Tibial nerve (tissue), 3 donors: ENCODE measurements around the gene SETMAR.

DNA sequence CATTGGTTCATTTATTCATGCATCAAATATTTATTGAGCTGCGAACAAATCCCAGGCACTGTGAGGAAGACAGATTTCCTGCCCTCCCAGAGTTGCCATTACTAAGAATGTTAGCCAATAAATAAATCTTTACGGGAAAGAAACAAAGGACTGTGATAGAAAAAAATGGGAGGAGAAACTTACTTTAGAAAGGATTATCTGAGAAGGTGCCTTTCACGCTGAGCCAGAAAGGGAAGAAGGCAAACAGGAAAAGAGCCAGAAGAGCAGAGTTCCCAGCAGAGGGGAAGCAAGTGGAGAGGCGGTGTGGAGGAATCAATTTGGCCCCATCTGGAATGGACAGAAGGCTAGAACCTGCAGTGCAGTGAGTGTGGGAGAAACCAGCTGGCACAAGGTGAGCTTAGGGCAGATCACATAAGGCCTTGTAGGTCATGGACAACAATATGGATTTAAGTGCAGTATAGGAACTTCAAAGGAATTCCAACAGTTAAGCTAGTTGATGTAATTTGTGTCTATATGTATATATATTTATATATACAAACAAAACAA lies 20.8 kb downstream of the CHL1 start:
- PRO-cap = no peak
- RAMPAGE, long total RNA, 3 experiments = no peak in any of the 3 experiments

DNA sequence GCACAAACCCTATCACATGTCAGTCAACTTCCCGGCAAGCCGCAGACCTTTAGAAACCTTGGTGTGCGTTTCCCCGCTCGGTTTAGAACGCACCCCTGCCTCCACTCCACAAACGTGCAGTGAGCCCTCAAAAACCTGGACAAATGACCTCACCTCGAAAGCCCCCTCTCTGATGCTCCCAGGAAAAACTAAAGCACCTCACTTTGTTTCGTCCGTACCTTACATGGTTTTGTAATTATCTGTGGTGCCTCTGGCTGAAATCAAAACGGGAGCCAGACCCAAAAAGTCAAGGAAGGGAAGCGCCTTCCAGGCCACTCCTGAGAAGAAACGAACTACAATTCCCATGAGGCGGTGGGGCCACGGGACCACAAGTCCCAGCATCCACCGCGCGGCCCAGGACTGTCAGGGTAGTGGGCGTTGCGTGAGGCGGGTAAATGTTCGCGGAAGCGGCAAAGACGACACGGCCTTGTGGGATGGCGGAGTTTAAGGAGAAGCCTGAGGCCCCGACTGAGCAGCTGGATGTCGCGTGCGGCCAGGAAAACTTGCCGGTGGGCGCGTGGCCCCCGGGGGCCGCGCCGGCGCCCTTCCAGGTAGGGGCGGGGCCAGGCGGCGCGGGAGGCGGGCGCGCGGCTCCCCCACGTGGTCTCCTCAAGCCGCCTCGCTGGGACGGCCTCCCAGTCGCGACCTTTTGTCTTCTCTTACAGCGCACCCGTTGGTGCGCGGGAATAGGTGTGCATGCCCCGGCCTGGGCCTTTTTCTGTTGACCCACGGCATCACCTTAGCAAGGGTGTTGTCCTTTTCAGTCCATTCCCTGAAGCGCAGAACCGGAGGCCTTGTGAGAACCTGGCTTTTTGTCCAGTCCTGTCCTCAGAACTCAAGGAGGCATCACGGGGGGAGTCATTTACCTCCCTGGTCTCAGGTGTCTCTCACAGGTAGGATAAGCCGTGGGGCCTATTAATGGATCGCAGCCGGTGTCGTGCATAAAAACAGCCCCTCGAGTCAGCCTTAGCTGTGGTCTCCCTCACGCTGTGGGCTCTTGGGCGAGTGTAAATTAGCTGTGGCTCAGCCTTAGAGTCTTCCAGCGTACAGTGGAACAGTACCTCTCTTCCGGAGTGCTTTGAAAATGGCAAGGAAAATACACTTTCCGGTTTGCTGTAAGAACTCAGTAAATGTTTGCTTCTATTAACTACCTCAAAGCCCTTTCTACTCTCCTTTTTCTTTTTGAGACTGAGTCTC lies at the start of gene SETMAR:
Gene SETMAR (plus strand): TSS at position 433 of the 1,236 bp plus-strand sequence.
- PRO-cap = unidirectional peak, plus-strand start at position 396 of the sequence; unidirectional peak, plus-strand start at position 433 of the sequence; unidirectional peak, plus-strand start at position 651 of the sequence; unidirectional peak, plus-strand start at position 701 of the sequence
- RAMPAGE, long total RNA, 3 experiments = start-site peak on the plus strand in 1 of 3 experiments, centred at position 472 of the sequence, 33 reads per replicate

- PRO-cap = no peak
- RAMPAGE, long total RNA, 3 experiments = no peak in any of the 3 experiments
Measured at GRCh38 chr3:4426579-4427430, 40.3 kb downstream of the SUMF1 start.

DNA sequence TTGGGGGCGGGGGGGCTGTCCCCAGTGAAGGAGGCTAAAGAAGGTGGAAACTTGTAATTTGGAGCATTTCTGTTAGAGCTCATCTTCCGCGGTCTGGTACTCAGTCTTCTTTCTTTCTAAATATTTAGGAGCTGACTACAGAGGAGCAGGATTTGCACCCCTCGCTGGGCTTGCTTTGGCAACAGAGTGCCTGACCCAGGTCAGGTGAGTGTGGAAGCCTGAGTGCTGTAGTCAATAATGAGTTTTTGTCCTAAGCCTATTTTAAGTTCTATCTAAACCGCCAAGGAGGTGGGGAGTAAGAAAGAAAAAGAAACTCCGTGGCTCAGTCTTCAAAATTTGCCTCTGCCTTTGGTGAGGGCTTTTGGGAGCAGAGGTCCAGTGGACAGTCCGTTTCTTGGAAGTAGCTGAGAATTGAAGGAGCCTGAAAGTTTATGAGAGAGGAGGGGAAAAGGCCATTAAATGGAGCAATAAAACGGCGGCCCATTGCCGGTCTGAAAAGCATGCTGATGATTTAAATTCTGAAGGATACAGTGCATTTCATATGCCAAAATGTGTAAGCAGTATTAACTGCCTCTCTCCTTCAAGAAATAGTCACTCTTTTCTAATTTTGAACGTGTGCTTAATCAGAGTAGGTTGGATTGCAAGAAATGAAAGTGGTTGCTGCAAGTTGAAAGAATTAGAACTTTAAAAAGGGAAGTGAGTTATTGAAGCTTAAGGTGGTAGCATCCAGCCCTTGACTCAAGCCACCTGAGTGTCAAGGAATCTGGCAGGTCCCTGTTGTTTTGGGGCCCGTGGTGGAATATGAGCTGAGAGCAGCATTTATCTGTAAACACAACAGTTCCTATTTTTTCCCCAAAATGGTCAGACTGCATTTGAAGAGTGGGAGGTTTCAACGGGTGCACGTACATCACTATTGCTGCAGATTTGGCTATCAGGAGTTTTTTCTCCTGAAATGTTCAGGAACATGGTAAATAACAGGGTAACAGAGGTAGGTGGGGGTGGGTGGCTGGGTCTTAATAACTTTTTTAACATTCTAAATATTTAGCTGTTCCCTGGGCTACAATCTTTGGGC lies 1.5 kb downstream of the ITPR1 start:
- PRO-cap = no peak
- RAMPAGE, long total RNA, 3 experiments = no peak in any of the 3 experiments

DNA sequence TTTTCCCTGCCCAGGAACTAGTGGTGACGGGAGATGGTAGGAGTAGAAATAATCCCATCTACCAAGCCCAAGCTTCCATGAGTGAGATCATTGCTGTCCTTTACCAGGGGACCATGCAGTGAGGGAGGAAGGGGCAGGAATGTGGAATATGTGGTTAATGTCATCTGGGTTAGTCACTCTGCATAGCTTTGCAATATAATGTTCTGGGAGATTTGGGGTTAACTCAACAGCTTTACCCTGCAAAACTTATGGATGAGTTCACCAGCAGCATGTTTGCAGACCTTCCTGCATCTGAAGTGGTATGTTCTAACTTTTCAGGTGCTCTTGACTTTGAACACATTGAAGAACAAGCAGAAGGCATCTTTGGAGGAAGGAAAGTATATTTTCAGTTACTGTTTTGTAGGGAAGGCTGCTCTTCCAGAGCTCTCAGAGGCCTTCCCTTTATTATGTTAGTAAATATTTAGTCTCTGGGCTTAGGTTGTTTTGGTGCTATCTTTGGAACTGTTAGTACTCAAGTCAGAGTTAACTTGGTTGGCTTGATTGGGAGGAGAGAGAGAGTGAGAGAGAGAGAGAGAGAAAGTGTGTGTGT lies 188.0 kb downstream of the ITPR1 start:
- PRO-cap = no peak
- RAMPAGE, long total RNA, 3 experiments = no peak in any of the 3 experiments

DNA sequence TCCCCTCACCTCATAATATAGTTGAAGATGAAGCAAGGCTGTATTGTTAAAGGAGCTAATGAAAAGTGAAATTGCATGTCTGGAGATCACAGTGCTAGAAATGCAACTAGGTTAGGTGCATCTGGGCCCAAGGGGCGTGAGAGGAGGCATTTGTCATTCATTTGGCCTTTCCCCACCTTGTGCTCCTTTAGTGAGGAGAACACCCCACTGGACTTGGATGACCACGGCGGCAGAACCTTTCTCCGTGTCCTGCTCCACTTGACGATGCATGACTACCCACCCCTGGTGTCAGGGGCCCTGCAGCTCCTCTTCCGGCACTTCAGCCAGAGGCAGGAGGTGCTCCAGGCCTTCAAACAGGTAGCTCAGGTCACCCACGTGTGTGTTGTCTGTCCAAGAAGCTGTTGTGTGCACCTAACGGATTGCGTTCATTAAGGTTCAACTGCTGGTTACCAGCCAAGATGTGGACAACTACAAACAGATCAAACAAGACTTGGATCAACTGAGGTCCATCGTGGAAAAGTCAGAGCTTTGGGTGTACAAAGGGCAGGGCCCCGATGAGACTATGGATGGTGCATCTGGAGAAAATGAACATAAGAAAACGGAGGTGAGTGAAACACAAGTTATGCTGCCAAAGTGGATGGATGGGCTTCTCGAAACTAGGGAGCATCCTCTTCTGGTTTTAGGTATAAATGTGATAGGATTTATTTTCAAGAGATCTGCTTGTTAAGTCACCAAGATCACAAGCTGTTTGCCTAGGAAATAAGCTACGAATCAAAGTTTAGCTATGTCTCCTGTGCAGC lies 190.2 kb downstream of the ITPR1 start:
- PRO-cap = no peak
- RAMPAGE, long total RNA, 3 experiments = no peak in any of the 3 experiments

DNA sequence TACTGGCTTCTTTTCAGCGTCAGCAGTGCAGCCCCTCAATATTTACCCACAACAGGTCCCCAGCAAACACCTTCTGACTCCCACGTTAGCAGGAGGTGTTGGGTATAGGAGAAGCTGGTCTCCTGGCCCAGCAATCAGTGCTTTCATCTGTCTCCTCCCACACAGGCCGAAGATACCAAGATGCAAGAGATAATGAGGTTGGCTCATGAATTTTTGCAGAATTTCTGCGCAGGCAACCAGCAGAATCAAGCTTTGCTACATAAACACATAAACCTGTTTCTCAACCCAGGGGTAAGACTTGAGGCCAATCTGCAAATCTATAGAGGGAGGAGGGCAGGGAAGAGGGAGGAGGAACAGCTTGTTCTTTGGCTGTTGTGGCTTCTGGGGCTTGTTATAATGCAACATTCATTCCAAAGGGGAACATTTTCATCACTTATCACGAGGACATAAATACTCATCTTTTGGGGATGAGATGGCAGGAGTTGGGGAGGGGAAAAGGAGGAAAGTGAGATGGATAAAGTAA lies 195.2 kb downstream of the ITPR1 start:
- PRO-cap = no peak
- RAMPAGE, long total RNA, 3 experiments = no peak in any of the 3 experiments

GRCh38 chr3:4748405-4748834 lies 230.8 kb upstream of the BHLHE40 start:
- PRO-cap = no peak
- RAMPAGE, long total RNA, 3 experiments = no peak in any of the 3 experiments

DNA sequence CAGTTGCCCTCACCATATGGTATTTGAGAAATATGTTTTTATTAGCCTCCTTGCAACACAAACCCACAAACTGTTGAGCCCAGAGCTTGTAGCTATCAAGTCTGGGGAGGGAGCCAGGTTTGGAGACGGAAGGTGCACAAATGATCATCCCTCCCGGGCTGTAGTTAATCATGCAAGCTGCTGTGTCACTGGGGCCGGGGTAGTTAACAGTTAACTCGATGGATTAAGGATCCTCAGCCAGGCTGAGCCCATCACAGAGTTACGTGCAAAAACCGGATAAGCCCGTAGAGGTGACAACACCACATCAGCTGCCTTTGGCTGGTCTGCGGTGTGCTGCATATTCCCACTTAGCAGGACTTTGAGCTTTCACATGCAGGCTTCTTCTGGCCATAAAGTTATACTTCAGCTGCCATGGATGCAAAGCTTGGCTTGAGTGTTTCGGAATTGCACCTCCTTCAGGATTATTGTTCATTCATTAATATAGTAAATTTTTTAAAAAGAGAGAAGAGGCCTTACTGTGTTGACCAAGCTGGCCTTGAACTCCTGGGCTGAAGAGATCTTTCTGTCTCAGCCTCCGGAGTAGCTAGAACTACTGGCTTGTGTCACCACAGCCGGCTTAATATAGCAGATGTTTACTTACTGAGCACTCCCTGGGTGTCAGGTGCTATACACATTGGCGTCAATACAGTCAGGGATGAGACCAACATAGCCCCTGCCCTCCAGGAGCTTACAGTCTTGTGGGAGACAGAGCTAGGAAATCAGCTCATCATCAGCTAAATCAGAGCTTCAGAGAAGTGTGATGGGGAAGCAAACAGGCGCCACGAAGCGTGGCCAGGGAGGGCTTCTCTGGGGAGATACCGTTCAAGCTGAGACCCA lies 226.8 kb upstream of the BHLHE40 start:
- PRO-cap = no peak
- RAMPAGE, long total RNA, 3 experiments = no peak in any of the 3 experiments

DNA sequence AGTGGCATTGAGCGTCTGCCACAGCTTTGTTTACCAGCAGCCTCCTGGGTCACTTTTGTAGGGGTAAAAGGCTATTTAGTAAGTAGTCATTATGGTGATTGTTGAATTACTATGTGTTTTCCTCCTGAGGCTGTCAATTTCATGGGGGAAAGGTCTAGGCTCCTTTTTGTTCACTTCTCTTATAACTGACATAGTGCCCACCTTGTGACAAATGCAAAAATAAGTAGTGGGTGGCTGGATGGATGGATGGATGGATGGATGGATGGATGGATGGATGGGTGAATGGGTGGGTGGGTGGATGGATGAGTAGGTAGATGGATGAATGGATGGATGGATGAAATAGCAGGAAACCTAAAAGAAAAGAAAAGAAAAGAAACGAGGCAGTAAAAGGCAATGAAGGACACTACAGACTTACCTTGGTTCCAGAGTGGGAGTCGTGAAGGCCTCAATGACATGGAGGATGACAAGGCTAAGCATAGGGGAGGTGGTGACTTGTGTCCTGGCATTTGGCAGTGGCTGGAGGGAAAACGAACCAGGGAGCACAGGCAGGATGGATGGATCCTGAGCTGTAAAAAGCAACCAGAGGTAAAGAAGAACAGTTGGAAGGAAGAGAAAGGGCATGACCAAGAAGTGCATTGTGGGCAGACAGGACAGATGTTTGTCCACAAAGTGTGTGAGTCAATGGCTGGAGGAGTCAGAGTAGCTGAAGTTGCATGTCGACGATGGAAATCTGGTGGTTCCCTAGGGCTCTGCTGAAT lies 214.3 kb upstream of the BHLHE40 start:
- PRO-cap = no peak
- RAMPAGE, long total RNA, 3 experiments = no peak in any of the 3 experiments

DNA sequence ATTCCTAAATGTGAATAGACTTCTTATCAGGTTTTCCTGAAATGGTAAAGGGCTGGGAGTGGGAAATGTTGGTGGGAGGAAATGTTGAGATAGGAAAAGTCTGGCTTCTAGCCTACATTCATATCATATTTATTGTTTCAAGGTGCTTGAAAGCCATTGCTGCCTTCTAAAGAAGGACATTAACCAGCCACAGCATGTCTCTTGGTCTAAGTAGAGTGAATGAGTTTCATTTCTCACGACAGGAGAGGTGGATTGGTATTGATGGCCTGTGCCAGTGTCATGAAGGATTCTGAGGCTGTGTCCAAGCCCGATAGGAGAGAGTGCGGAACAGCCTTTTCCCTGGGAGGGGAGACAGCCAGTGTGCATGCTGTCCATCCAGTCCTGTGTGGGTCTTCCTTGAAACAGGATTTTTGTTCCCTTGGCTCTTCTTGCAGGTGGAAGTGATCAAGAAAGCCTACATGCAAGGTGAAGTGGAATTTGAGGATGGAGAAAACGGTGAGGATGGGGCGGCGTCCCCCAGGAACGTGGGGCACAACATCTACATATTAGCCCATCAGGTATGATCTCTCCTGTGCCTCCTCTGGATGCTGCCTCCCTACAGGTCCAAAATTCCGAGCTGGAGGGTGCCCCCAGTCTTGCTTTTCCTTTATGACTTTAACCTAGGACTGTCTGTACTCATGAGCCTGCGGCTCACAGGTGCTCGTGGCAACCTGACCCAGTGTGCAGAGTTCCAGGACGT lies 196.9 kb upstream of the BHLHE40 start:
- PRO-cap = no peak
- RAMPAGE, long total RNA, 3 experiments = no peak in any of the 3 experiments

GRCh38 chr3:4977836-4978723 lies 1.2 kb upstream of the BHLHE40 start:
- PRO-cap = bidirectional peak, plus-strand start at chr3:4978386, minus-strand start at chr3:4978381; bidirectional peak, plus-strand start at chr3:4978756, minus-strand start at chr3:4978620
- RAMPAGE, long total RNA, 3 experiments = start-site peak on the minus strand in 1 of 3 experiments, at chr3:4978328-4978385 at its widest, 11 reads per replicate

- PRO-cap = no peak
- RAMPAGE, long total RNA, 3 experiments = no peak in any of the 3 experiments
Measured at GRCh38 chr3:4985903-4986431, 6.7 kb downstream of the BHLHE40 start.

DNA sequence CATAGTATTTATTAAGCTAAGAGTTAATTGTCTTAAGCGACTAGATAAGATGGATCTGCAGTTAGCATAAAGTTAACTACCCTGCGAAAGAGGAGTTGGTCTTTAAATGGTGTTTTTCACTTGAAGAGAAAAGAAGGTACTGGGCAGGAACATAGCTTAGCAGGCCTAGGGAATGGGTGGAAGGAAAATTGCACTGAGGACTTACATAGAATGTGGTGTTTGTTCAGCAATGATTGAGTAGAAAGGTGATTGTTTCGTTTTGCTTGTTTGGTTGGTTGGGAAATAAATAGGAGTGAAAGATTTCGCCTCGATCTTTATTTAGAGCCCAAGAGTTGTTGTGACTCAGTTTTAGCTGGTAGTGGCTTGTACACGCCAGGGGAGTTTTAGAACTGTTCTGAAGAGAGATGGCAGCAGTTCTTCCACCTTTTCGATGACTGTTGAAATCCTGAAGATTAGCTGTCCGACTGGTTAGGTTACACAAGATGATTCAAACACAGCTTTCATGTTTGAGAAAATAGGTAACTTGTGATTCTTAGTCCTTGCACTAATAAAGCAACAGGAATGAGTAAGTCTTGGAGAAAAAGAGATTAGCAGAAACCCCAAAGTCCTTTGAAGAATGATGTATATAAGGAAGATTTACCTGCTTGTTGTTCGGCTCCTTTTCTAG lies 1.2 kb downstream of the ARL8B start:
- PRO-cap = no peak
- RAMPAGE, long total RNA, 3 experiments = no peak in any of the 3 experiments

DNA sequence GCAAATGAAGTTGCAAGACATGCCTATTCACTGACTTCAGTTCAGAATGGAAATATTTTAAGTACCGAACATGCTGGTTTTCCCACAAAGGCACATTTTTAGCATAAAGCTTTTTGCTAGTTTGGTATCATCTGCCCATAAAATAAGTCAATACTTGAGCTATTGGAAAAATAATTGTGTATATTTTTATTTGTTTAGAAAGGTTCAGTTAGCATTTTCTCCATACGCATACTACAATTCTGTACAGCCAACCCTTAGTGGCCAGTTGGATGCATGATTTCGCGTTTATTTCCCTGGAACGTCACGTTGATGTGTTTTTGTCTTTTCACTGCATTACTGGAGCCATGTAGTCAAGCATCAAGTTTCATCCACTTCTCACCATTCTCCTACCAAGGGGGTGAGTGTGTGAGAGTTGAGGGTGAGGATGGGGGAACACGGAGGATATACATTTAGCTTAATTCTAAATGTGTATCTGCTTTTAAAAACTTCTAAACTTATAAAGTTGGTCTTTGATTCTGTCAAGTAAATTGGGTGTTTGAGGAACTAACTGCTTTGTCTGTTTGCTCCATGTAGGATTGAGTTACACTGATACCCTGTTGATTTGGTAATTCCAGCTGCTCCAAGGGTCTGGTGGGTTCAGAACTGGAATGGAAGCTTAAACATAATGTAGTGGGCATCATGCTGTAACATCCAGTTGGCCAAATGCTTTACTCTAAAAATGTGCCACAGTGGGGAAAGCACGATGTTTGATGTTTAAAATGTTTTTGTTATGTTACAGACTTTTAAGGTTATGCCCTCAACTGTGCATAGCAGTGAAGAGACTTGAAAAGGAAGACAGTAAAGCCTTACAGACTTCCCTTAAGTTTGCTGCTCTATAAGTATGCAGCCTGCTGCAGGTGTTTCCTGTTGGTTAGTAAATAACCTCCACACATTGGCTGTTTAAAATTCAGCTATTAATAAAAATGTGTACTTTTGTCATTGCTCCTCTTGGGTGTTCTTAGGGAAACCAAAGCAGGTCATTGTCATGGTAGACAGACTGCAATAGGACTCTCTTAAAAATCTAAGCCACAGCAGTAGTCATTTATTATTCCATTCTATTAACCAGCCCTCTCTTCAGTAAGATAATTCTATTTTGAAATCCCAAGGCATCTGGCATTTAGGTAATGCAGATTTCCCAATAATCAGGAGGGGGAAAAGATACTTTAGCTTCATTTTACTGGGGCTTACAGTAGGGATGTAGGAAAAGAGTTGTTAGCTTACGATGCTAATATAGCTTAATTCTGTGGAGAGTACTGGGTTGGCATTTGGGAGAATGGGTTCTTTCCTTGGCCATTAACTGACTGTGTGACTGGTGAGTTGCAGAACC lies 6.0 kb upstream of the EDEM1 start:
- PRO-cap = no peak
- RAMPAGE, long total RNA, 3 experiments = no peak in any of the 3 experiments

DNA sequence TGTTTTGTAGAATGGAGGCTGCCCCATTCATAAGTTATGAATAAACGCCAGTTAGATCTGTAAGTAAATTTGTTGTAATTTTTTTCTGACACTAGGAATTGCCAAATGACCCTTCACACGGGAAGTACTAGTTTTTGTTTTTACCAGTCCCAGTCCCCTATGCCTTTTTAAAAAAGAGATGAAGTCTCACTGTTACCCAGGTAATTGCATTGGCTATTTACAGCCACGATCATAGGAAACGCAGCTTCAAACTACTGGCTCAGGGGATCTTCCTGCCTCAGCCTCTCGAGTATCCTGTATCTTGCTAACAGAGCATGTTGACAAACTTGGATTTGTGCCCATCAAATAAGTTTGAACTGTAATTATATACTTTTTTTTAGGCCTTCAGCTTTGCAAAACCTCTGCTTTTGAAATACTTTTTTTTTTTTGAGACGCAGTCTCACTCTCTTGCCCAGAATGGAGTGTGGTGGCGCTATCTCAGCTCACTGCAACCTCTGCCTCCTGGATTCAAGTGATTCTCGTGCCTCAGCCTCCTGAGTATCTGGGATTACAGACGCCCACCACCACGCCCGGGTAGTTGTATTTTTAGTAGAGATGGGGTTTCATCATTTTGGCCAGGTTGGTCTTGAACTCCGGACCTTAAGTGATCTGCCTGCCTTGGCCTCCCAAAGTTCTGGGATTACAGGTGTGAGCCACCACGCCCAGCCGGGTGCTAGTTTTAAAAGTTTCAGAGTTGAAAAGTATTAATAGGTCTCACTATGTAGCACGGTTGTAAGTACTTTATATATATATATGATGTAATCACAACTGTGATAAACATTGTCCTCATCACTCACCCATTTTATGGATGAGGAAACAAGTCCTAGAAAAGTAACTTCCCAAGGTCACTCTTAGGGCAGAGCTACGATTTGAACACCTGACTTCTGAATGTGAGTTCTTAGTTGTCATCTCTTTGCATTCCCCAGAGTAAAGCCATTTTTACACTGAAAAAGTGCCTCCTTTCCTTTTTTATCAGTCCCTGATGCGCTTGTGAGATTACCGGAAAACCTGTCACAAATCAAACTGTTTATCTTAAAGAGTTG lies 2.8 kb upstream of the EDEM1 start:
- PRO-cap = no peak
- RAMPAGE, long total RNA, 3 experiments = no peak in any of the 3 experiments

GRCh38 chr3:5214898-5215380 lies 27.4 kb downstream of the EDEM1 start:
- PRO-cap = no peak
- RAMPAGE, long total RNA, 3 experiments = no peak in any of the 3 experiments

GRCh38 chr3:7204742-7205232 lies 343.9 kb downstream of the GRM7 start:
- PRO-cap = no peak
- RAMPAGE, long total RNA, 3 experiments = no peak in any of the 3 experiments

DNA sequence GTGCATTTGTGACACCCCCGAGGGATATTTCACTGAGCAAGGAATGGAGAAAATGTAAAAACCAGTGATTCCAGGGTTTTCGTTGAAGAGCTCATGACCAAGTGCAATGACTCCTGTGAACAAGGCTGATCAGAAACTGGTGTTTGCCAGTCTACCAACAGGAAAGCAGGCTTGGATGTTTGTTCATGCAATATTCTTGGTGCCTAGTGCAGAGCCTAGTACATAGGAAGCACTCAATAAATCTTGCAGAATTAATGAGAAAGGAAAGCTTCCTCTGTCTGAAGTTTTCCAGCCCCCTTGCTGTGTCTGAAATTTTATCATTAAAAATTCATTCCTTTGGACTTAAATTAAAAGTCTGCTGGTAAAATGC lies 64.6 kb upstream of the LMCD1 start:
- PRO-cap = no peak
- RAMPAGE, long total RNA, 3 experiments = no peak in any of the 3 experiments

DNA sequence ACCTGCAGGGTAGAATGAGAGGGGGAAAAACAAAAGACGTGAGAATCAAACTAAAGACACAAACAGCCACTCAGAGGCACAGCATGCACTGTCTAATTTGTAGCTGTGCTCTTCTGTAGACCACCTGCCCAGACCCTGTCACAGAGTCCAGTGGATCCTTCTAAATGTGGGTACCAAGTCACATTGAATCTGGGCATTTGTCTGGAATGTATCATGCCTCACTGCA lies 1.5 kb downstream of the LMCD1 start:
- PRO-cap = no peak
- RAMPAGE, long total RNA, 3 experiments = no peak in any of the 3 experiments